Measurements from ENCODE around the gene ZNF468.

DNA sequence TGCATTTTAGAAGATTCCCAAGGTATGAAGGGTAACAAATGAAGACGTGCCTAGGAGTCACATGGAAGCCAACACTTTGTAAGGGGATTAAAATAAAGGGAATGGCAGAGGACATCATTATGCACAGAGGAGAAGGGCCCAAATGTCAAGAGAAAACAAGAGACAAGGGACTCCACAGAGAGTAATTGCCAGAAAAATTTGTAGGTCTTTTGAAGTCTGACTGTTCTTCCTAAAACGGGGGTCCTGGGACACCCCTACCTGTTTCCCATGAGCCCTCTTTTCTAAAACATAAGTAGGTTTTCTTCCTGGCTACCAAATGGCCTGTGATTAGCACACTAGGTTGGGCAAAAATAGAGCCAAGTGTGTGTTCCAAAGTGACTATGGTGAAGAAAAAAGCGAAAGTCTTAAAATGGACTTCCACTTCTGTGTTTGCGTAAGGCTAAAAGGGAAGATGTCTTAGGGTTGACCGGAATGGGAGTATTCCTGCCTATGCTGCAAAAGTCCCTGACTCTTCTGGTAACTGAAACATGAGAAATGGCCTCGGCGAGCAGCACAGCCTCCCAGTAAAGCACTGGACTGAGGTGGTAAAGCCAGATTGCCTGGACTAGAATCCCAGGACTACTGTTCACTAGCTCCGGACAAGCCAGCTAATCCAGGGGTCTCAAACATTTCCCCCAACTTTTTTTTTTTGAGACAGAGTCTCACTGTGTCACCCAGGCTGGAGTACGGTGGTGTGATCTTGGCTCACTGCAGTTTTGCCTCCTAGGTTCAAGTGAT lies 2.4 kb upstream of the FPR1 start:
- PRO-cap = no peak

- PRO-cap = no peak
Measured at GRCh38 chr19:51761758-51762135, 767 bp downstream of the FPR2 start.

GRCh38 chr19:51800302-51800984 lies 5.5 kb downstream of the FPR3 start:
- PRO-cap = no peak

GRCh38 chr19:51824270-51824901 lies 29.4 kb downstream of the FPR3 start:
- PRO-cap = no peak

- PRO-cap = no peak
Measured at GRCh38 chr19:51899811-51900663, 4.8 kb downstream of the ZNF649 start.

DNA sequence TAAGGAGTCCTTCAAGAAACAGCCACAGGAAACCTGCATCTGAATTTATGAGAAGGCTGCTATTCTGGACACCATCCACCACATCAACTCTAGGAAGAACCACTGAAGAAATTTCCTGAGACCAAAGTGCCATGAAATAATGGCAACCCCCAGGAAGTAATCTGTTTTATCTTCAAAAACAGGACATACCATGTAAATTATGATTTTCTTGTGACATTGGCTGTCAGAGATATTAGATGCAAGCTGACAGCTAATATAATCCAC lies 12.9 kb downstream of the ZNF350 start:
- PRO-cap = no peak

GRCh38 chr19:52138622-52139677 lies 788 bp downstream of the ZNF616 start:
- PRO-cap = bidirectional peak, plus-strand start at chr19:52139404, minus-strand start at chr19:52139302

- PRO-cap = unidirectional peak, plus-strand start at chr19:52189359
Measured at GRCh38 chr19:52188763-52189465, 938 bp upstream of the PPP2R1A start.

GRCh38 chr19:52226071-52226424 lies 36.2 kb downstream of the PPP2R1A start:
- PRO-cap = no peak

DNA sequence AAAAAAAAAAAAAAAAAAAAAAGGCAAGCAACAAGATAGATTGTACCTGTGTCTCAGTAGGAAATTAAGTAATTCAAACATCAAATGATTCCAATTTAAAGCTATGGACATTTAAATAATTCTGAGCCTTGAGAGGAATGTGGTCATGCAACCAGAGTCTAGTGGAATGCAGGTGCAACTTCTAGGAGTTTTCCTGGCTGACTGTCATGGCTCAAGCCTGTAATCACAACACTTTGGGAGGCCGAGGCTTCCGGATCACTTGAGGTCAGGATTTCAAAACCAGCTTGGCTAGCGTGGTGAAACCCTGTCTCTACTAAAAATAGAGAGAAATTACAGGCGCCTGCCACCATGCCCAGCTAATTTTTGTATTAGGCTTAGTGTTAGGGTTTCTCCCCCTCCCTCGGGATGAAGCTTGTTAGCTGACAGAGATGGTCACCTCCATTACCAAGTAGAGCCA lies 6.4 kb downstream of the ZNF808 start:
- PRO-cap = no peak

DNA sequence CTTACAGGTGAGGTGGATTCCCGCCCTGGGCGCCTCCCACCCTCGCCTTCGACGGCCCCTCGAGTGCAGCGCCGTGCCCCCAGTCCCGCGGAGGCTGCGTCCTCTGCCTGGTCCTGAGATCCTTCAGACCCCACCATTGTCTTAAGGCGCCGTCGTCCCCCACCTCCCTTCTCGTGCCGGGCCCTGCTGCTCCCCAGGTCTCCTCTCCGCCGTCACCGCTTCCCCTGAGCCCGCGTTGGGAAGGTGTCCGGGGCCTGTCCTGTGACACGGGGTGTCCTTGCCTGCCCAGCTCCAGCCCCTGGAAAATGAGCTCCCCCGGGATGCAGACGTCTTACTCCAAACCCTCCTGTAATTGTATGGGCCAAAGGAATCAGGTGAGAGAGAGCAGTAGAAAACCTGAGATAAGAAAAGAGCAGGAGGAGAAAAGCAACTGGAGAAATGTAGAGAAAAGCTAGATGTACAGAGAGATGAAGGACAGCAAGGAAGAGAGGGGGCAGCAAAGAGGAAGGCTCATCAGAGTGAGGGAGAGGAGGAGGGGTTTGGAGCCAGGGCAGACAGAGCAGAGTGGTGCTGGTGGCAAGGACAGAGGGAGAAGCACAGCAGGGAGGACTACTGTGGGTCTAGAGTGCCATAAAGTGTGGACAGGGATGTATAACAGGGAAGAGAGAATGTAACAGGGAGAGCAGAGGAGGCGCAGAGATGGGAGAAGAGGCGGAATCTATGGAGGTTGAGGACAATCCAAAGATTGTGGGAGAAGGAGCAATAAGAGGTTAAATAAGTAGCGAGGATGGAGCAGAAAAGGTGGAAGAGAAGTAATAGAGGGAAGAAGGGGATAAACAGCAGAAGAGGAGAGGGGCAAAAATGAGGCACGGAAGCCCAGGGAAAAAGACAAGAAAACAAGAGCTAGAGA lies 31.8 kb downstream of the ZNF701 start:
- PRO-cap = no peak

DNA sequence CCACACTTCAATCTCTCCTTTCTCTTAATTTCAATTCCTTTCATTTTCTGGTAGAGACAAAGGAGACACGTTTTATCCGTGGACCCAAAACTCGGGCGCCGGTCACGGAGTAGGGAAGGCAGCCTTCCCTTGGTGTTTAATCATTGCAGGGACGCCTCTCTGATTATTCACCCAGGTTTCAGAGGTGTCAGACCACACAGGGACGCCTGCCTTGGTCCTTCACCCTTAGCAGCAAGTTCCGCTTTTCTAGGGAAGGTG lies 58.3 kb downstream of the ZNF701 start:
- PRO-cap = no peak

- PRO-cap = no peak
Measured at GRCh38 chr19:52667171-52667557, 23.1 kb downstream of the ENSG00000269825 start.

DNA sequence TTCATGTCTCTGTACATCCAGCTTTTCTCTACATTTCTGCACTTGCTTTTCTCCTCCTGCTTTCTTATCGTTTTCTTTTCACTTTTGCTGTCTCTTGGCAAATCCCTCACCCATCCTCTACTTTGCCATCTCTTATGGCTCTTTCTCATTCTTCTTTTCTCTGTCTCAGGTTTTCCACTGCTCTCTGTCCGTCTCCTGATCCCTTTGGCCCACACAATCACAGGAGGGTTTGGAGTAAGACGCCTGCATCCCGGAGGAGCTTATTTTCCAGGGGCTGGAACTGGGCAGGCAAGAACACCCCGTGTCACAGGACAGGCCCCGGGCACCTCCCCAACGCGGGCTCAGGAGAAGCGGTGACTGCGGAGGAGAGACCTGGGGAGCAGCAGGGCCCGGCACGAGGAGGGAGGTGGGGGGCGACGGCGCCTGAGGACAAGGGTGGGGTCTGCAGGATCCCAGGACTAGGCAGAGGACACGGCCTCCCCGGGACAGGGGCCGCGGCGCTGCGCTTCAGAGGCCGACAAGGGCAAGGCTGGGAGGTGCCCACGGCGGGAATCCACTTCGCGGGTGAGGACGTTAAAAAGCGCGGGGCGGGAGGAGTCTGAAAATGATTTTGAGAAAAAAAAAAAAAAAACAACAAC lies 609 bp downstream of the ENSG00000269825 start:
- PRO-cap = no peak

DNA sequence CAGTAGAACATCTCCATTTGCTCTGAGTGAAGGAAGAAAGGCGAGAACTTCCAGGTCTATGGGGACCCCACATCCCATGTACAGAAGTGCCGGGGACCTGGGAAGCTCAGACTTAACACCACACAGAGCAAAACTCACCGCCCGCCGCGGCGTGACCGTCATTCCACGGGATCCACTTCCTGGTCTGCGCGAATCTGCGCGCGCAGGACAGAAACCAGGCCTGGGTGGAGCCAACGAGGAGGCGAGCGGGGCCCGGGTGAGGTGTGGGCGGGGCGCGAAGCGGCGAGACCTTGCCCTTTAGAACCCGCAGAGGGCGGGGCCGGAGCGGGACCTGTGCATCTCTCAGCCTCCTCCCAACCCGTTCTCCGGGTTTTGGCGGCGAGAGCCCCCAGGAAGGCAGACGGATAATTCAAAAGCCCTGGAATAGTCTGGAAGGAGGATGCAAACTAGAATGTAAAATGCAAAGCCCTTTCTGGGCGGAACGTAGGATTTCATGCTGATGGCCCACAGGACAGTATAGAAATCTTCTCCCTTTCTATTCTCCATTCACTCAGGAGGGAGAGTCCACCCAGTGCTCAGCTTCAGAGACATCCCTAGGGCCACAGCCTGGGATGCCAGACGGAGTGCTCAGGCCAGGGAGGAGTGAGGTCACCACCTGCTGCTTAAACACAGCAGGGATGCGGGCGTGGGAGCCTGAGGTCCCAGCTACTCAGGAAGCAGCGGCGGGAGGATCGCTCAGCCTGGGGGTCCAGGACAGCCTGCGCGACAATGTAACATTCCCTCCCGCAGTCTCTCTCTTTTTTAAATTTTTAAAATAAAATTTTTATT lies at the start of gene ZNF468:
TSS of gene ZNF468 (minus strand) at position 186 of the 828 bp plus-strand sequence.
- PRO-cap = bidirectional peak, plus-strand start at position 371 of the sequence, minus-strand start at position 174 of the sequence

- PRO-cap = no peak
Measured at GRCh38 chr19:52938752-52939206, 15.6 kb upstream of the ZNF888 start.

DNA sequence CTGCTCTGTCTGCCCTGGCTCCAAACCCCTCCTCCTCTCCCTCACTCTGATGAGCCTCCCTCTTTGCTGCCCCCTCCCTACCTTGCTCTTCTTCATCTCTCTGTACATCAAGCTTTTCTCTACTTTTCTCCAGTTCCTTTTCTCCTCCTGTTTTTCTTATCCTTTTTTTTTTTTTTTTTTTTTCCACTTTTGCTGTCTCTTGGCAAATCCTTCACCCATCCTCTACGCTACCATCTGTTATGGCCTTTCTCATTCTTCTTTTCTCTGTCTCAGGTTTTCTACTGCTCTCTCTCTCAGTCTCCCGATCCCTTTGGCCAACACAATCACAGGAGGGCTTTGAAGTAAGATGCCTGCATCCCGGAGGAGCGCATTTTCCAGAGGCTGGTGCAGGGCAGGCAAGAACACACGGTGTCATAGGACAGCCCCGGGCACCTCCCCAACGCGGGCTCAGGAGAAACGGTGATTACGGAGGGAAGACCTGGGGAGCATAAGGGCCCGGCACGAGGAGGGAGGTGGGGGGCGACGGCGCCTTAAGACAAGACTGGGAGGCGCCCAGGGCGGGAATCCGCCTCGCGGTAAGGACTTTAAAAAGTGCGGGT lies 18.5 kb upstream of the ZNF888 start:
- PRO-cap = no peak

DNA sequence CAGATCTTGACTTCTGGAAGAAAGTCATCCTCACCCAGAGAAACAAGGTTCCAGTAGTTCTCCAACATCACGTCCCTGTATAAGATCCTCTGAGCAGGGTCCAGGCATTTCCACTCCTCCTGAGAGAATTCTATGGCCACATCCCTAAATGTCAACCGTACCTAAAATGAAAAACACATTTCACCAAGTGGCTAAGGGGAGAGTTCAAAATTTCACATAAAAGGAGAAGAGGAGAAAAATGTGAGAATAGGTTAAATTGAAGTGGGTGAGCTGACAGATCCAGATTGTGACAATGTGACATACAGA lies 28.2 kb downstream of the ZNF160 start:
- PRO-cap = no peak

DNA sequence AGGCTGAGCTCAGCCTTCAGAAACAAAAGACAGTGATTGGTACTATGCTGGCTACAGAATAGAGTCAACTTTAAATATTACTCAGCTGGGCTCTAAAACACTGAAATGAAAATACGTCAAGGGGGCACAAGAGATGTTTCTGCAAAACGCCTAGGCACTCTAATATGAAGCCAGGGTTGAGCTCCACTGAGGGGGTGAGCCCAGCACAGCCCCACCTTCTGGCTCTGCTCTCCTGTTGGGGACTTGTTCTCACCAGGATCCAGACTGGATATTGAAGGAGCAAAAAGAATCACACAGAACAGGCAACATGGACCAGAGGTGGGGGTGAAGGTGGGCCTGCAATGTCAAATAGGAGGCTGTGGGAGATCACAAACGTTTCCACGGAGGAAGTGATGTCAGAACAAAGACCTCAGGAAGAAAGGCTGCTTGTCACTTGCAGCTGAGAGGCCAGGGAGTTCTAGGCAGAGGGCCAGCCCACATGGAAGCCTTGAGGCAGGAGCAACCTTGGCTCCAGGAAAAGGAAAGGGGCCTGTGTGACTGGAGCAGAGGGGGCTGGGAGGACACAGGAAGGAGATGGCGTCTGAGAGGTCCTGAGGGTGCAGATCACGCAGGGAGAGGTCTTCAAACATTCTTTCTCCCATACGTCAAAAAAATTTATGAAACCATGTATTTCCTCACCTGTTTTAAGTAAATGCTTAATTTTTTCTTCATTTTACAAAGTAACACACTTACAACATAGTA lies 16.4 kb downstream of the ZNF160 start:
- PRO-cap = bidirectional peak, plus-strand start at position 573 of the sequence, minus-strand start at position 273 of the sequence

DNA sequence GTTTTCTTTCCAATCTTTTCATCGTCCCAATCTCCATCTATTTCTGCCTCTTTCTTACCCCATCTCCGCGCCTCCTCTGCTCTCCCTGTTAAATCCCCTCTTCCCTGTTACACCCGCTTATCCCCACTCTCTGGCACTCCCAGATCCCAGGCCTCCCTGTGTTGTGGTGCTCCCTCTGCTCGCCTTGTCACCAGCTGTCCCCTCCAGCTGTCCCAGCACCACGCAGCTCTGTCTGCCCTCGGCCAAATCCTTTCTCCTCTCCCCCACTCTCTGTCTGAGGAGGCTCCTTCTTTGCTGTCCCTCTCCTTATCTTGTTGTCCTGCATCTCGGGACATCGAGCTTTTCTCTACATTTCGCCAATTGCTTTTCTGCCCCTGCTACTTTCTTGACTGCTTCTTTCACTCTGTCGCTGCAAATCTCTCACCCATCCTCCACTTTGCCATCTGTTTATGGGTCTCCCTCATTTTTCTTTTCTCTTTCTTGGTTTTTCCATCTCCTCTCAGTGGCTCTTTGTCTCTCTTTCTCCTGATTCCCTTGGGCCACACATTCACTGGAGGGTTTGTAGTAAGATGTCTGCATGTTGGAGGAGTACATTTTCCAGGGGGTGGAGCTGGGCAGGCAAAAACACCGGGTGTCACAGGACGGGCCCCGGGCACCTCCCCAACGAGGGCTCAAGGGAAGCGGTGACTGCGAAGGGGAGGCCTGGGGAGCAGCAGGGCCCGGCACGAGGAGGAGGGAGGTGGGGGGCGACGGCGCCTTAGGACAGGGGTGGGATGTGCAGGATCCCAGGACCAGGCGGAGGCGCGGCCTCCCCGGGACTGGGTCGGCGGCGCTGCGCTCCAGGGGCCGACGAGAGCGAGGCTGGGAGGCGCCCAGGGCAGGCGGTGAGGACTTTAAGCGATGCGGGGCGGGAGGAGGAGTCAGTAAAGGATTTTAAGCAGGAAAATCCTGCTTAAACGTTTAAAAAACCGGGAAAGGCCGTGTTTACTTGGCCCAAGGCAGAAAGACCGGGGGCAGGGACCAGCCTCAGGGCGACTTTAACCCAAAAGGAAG lies 717 bp downstream of the ZNF160 start:
- PRO-cap = unidirectional peak, plus-strand start at position 655 of the sequence; unidirectional peak, plus-strand start at position 794 of the sequence